Fibroblast of villous mesenchyme (primary cell): ENCODE data around the genes SPDYE3, ZCWPW1 and MUC3A.

DNA sequence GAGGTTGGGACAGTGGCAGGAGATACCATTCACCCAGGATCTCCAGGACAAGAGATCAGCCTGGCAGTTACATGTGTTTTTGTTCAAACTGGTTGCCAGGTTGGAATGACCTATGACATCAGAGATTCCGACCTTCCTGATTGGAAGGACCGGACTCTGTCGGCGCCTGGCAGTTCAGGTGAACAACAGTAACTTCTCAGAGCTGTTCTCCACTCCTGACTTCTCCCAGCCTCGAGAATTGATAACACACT lies at the start of gene SPDYE3:
SPDYE3 (plus strand) TSS at position 155 of the 251 bp plus-strand sequence.
- CAGE, long polyA plus RNA: no peak

- CAGE, long polyA plus RNA: no peak
Observed at GRCh38 chr7:100344497-100345274, 13.2 kb upstream of the PILRB start.

GRCh38 chr7:100354774-100355411 lies 3.0 kb upstream of the PILRB start:
- CAGE, long polyA plus RNA: no peak

DNA sequence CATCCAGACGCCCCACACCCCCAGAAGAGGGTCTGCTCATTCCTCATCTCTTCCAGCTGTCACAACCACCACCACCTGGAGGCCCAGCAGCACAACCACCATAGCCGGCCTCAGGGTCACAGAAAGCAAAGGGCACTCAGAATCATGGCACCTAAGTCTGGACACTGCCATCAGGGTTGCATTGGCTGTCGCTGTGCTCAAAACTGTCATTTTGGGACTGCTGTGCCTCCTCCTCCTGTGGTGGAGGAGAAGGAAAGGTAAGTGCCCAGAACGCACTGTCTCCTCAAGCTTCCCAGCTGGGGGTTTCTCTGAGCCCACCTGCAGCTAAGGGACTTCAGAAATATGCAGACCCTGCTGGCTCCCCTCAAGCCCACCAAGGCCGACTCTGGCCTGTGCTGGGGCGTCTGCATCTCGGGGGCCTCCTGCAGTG lies 1.4 kb downstream of the PILRB start:
- CAGE, long polyA plus RNA: no peak

DNA sequence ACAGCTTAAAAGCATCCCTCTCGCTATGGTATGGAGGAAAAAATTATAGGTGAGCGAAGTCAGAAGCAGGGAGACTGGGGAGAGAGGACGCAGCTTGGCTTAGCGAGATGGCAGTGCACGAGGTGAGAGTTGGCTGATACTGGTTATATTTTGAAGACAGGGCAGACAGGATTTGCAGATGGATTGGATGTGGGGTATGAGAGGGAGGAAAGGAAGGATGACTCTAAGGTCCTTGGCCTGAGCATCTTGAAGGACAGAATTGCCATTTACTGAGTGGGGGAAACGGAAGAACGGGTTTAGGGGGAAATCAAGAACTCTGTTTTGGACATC lies 10.6 kb downstream of the PILRA start:
- CAGE, long polyA plus RNA: no peak

GRCh38 chr7:100428173-100429236 lies at the start of gene ZCWPW1:
TSS of gene ZCWPW1 (minus strand) at chr7:100428703.
- CAGE, long polyA plus RNA: no peak

GRCh38 chr7:100444308-100445148 lies 8.2 kb upstream of the PPP1R35 start:
- CAGE, long polyA plus RNA: no peak

- CAGE, long polyA plus RNA: no peak
Observed at GRCh38 chr7:100493503-100493860, 9.8 kb downstream of the NYAP1 start.

- CAGE, long polyA plus RNA: no peak
Observed at GRCh38 chr7:100565496-100565813, 8.2 kb downstream of the SAP25 start.

GRCh38 chr7:100565814-100566276 lies 7.9 kb downstream of the SAP25 start:
- CAGE, long polyA plus RNA: no peak

DNA sequence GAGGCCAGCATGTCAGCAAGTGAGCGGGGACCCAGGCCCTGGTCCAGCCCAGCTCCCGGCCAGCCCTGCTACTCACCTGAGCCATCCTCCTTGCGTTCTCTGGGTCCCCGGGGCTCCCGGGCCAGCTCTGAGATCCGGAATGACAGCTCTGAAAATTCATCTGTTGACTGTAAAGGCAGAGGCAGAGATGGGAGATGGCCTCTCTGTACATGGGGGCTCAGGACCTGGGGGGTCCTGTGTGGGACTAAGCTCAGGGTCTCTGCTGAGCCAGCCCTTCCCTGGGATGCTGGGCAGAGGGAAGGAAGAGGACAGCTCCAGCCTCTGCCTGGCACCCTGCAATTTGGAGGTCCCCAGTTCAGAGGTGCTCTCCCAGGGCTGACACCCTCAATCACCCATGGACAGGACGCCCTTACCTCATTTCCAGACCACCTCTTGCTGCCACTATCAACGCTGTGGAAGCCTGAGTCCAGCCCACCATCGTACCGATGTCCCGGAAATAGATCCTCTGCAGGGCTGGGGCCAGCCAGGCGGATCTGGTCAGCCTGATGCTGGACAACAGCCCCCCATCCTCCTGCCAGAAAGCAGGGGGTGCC lies 4.1 kb upstream of the SAP25 start:
- CAGE, long polyA plus RNA: no peak

DNA sequence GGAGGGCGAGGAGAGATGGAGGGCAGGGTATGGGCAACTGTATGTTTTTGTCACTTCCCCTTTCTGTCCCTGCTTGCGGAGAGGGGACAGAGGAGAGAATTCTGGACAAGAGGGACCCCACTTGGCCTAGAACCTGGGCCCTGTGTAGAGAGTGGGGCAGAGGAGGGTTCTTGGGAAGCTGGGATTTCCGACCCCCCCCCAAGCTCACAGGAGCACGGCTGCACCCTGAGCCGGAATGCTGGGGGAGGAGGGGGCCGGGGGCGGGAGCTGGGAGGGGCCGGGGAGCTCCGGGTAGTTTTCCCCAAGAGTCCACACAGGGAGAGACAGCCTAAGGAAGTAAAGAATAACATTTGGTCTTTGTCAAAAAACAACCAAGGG lies 1.8 kb downstream of the LRCH4 start:
- CAGE, long polyA plus RNA: no peak

DNA sequence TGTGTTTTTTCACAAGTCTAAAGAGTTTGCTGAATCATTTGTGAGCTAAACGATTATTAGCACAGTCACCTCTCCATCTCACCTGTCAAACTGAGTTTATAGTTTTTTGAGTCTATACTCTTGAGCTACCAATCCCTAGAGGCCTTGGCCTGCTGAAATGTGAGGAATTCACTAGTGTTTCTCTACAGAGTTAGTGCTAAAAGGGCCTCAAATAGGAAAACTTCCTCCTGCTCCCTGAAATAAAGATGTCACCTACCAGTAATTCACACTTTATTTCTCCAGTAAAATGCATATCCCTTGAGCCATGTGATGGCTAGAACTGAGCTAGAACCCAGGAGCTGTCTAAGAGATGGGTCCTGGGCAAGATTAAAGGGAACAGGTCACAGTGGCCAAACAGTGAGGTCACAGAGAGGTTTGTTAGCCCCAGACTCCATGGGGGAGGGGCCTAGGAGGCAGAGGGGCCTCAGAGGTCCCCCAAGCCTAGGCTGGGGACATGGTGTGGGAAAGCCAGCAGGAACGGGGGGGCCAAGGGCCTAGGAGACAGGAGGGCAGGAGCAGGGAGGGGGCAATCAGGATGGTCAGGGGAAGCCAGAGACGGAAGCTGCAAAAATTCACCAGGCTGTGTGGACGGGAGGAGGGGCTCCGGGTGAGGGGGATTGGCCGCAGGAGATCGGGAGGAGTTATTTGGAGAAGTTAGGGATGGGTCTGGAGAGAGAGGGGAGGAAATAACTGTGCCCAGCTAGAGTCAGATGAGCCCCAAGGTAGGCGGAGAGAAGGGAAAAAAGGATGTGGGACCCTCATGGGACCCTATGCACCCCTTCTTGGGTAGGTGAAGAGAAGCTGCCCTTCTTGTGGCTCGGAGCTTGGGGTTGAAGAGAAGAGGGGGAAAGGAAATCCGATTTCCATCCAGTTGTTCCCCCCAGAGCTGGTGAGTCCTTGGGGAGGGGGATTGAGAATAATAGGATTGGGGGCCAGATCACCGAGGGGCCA lies 3.3 kb downstream of the FBXO24 start:
- CAGE, long polyA plus RNA: no peak

DNA sequence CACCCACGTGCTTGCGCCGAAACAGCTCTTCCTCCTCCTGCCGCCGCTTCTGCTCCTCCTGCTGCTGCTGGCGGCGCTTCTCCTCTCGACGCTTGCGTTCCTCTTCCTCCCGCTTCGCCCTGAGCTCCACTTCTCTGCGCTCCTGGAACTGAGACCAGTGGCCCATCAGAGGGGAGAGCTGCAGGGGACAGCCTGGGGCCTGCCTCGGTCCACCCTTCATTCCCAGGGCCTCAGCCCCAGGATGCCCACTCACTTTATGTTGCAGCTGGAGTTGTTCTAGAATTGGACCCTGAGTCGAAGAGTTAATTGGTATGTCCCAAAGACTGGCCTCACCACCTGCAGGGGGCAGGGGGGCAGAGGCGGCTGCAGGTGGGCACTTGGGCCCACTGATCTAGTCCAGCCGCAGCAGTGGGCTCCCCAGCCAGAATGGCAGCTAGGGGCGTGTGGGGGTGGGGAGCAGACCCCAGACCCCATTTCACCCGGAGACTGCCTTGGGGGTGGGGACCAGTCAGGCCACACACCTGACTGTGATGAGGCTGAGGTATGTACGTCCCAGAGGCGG lies 9.8 kb downstream of the GNB2 start:
- CAGE, long polyA plus RNA: no peak

DNA sequence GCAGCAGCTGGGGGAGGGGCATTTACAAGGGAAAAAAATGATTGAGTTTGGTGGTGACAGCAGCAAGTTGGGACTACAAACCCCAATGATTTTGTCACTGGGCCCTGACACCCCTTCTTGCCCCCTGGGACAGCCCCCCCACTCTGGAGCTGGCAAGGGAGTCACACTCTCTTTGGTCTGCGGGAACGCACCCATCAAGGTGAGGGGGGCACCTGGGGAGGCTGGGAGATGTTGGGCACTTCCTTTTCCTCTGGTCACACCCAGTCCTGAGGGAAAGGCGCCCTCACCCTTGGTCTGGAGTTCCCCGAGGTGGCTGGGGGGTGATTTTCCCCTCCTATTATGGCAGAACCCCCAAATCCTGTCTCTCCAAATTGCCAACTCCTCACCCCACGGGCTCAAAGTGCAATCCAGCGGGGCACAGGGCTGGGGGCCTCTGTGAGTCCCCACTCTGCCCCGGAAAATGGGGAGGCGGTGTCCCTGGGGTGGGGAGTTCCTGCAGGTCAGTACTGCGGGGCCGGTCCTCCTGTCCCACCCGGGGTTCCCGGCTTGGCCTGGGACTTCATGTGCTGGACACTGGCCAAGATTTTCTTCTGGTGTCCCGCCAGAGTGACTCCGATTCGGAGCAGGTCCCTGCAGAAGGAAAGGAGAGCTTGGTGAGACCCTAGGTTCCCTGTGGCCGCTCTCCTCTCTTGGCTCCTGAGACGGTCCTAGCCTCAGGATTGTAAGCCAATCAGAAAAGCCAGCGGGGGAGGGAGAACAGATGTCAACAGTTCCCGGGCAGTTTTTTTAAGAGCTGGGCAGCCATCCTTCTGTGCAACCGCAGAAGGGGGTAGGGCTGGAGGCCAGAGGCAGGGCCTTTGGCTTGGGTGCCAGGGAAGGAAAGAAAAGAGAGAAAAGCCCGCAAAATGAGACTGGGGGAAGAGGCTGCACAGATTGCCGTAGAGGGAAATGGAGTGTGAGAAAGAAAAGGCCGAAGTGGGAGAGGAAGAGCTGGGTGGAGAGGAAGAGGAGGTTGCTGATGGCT lies 24.1 kb downstream of the EPHB4 start:
- CAGE, long polyA plus RNA: no peak

- CAGE, long polyA plus RNA: no peak
Observed at GRCh38 chr7:100822163-100823113, 4.9 kb downstream of the EPHB4 start.

DNA sequence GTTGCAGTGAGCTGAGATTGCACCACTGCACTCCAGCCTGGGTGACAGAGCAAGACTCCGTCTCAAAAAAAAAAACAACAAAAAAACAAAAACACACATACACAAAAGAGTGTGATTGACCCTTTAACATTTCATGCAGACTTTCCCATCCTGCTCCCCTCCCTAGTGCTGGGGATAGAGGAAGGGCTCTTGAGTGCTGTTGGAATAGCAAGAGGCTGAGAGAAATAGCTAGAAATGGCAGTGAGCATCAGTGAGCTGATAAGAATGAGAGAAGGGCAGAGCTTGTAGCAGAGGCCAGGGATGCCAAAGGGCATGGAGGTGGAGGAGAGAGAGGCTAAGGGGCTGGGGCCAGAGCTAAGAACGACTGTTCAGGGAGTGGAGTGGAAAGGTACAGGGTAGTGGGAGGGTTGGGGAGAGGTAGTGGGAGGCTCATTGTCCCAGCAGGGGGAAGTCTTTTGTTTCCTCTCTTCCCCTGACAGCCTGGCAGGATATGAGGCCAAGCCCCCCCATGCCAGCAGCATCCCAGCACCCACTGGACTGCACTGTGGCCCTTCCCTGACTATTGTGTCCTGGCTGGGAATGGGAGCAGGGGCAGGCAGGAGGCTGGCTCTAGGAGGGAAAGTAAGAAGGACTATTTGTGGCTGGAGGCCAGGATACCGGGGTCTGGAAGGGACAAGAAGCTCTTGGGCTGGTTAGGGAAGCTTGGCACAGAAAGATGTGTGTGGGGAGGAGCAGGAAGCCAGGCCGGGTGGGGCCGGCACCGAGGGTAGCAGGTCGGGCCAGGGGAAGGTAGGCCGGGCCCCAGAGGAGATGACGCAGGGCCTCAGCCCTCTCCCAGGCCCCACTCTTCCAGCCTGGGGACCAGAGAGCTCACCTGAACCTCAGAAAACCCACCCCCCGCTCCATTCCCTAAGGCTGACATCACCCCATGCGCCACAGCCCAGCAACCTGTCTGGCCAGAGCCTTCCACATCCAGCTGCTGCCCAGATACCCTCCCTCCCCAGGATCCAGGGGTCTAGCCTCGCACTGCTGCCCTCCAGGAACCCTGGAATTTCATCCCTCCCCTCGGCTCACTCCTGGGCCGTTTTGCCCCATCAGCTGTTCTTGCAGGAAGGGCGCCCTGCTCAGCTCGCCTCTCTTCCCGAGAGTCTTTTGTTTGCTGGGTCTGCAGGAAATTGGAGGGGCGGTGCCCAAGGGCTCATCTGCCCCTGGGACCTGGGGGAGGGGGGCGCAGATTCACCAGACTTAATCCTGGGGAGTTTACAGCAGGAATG lies 8.7 kb upstream of the EPHB4 start:
- CAGE, long polyA plus RNA: no peak

- CAGE, long polyA plus RNA: no peak
Observed at GRCh38 chr7:100891111-100892102, 1.9 kb upstream of the UFSP1 start.

- CAGE, long polyA plus RNA: no peak
Observed at GRCh38 chr7:100949053-100949707, at the start of gene MUC3A. TSS of gene MUC3A (plus strand) at chr7:100949534.

DNA sequence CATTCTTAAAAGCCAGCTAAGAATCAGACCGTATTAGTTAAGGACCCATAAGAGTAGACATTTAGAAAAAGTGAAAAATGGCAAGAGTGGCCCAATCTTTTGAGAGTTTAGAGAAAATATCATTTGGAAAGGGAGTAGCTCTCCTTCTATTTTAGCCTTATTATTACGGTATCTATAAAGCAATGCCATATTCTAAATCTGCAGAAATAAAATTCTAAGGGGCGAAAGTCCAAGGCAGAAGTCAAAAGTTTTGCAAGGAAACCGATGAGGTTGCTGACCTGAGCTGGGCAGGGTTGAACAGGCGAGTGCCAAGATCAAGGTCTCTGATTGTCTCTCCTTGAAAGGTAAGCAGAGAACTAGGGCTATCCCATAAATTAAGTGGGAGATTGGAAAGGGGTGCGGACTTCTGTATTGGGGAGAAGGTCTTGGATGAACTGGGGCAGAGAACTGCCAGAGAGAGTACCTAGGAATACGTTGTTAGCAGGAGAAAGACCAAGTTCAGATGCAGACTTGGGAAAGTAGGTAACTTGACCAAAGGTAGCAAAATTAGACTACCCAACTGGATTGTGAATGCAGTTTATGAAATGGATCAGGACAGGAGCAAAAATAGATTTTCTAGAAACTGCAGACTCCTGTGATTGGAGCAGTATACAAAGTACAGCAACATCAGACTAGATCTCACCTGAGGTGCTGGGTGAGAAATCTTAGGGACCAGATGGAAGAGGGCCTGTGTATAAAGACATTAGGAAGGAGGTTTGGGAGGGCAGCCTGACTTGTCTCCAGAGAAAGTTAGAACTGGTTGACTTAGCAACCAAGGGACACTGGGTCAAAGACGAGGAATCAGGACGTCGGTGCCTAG lies 11.9 kb downstream of the TRIM56 start:
- CAGE, long polyA plus RNA: no peak